HL-60 (cell line): ENCODE data around the genes TALDO1, PNPLA2 and AP2A2.

DNA sequence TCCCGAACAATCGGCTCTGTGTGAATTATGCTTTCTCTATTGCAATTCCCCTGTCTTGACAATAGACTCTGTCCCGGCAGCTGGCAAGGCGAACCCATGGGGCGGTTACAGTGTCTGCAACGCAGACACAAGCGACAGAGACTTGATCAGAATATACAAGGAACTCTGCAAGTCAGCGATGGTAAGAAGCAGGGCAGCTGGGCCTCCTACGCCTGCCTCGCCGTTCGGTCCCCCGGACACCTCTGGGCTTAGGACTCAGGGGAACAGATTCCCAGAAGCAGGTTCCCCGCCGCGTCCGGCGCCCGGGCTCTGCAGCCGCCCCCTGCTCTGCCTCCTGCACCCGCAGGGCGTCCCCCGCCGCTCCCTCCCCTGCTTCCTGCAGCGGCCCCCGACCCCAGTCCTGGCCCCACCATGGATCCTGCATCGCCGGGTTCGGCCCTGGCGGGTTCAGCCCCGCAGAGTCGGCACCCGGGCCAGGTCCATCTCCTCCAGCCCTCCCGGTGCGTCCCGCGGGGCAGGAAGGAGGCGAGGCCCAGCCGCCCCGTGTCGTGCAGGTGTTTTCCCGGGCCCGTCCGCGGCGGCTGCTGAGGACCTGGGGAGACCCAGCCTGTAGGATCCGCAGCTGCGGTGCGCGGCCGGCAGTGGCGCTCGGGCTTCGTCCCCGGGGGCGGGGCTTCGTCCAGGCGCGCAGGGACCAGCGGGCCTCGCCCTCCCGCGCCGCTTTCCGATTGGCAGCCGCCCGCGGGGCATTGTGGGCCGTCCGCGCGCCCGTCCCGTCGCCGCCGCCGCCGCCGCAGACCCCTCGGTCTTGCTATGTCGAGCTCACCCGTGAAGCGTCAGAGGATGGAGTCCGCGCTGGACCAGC, at the start of gene TALDO1:
Gene TALDO1 (plus strand): TSS at position 796 of the 865 bp plus-strand sequence.
- RRBS = 3% methylated on average over 30 of the region's 86 CpGs

DNA sequence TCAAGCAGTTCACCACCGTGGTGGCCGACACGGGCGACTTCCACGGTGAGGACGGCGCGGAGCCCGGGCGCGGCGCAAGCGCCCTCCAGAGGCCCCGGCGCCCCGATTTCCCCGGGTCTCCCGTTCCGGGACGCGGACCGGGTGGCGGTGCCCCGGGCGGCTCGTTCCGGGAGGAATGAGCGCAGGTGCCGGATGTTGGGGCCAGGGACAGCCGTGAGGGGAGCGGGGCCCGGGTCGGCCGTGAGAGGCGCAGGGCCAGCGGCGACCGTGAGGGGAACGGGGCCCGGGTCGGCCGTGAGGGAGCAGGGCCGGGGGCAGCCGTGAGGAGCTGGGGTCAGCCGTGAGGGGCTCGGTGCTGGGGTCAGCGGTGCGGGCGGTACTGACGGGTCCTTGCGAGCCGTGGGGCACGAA, 275 bp downstream of the TALDO1 start:
- RRBS = 2% methylated on average over 16 of the region's 53 CpGs

DNA sequence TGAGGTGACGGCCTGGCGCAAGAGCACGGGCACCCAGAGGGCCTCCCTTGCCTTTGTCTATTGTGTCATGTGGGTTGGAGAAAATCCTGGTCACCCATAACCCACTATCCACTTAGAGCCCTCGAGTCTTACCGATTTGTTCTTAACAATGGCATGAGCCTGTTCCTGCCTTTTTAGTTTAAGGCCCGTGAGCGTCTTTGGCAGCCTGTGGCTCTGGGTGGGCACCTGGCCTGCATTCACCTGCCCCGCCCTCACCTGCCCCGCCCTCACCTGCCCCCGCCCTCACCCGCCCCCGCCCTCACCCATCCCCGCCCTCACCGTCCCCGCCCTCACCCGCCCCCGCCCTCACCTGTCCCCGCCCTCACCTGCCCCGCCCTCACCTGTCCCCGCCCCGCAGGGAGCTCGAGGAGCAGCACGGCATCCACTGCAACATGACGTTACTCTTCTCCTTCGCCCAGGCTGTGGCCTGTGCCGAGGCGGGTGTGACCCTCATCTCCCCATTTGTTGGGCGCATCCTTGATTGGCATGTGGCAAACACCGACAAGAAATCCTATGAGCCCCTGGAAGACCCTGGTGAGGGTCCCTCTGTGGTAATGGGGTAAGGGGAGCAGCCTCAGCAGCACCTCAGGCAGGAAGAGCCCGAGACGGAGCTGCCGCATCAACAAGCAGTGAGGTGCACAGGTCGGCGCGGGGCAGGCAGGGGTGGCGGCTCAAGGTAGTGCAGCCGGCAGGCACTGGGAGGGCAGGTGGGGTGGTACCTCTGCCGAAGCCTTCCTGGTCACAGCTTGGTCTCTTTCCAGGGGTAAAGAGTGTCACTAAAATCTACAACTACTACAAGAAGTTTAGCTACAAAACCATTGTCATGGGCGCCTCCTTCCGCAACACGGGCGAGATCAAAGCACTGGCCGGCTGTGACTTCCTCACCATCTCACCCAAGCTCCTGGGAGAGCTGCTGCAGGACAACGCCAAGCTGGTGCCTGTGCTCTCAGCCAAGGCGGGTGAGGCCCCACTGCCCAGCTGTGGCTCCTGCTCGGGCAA, 14.0 kb downstream of the GATD1 start:
- RRBS = no CpG with 5 or more reads among the region's 46 CpGs

- RRBS = 34% methylated on average over 14 of the region's 34 CpGs
Observed at GRCh38 chr11:789314-790004, 431 bp downstream of the CEND1 start.

GRCh38 chr11:796774-797034, 1.4 kb downstream of the SLC25A22 start:
- RRBS = no CpG with 5 or more reads among the region's 7 CpGs

GRCh38 chr11:810172-810599, 419 bp downstream of the RPLP2 start:
- RRBS = 4% methylated on average over 10 of the region's 38 CpGs

DNA sequence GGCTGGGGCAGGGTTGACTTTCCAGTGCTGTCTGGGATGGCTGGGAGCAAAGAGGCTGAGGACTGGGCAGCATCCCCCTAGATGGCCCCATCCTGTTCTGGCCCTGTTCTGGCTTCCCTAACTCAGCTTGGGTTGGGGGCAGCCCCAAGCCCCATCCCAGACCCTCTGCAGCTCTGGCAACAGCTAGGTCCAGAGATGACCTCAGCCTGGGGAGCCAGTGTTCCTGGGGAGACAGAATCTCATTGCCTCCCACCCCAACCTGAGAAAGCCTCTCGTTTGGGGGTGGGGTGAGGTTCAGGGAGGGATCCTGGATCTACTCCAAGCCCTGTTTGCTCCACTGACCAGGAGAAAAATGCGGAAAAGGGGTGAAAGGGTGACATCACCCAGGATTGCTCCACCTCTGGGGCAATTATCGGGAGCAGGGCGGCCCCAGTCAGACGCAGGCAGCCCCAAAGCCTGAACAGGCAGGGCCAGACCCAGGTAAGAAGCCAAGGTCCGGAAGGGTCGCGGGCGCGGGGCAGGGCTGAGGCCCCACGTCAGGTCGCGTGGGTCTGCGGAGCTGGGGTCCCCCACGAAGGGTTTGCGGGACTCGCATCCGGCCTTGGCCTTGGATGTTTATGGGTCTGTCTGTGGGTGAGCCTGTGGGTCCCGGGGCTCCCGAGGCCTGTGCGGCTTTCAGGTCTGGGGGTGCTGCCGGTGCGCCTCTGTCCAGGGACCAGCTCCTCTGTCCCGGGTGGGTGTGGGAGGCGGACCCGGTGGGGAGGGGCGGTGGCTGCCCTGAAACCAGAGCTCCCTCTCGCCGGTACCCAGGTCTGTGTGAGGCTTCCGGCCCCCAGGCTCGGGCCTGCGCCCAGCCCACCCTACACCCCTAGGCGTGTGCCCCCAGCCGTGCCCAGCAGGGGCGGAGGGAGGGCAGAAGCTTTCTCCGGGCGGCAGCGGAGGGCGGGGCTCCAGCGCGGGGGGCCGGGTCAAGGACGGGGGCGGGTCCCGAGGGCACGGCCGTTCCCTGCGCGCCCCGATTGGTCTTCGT, at the start of gene PNPLA2:
Gene PNPLA2 (plus strand): TSS at position 436 of the 1,030 bp plus-strand sequence.
- RRBS = 7% methylated on average over 38 of the region's 51 CpGs

GRCh38 chr11:819509-820430, 1.1 kb downstream of the PNPLA2 start:
- RRBS = 4% methylated on average over 30 of the region's 103 CpGs

DNA sequence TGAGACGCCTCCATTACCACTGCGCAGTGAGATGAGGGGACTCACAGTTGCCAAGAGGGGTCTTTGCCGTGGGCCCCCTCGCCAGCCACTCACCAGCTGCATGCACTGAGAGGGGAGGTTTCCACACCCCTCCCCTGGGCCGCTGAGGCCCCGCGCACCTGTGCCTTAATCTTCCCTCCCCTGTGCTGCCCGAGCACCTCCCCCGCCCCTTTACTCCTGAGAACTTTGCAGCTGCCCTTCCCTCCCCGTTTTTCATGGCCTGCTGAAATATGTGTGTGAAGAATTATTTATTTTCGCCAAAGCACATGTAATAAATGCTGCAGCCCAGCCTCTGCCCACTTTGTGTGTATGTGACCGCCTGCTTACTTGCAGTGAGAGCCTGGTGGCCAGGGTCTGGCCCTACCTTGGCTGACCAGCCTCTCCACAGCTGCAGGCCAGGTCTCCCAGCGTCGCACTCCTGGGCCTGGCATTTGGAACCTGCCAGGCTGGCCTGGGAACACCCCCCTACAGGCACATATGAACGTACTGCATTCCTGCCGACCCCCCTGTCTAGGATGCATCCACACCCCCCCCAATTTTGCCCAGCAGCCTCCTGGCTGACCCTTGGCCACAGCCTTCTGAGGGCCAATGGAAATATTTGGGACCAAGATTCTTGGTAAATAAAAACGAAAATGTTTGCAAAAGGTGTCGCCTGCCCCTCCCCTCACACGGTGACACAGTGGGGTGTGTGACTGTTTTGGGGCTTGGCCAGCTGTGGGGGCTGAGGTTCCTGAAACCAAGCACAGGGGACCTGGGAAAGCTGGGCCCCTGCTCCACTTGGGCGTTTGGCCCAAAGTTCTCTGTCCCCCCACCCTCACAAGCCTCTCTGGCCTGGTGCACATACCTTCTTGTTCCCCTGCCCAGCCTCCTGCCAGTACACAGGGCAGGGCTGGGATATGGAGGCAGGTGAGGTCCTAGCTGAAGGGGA, 2.5 kb upstream of the CRACR2B start:
- RRBS = no CpG with 5 or more reads among the region's 20 CpGs

DNA sequence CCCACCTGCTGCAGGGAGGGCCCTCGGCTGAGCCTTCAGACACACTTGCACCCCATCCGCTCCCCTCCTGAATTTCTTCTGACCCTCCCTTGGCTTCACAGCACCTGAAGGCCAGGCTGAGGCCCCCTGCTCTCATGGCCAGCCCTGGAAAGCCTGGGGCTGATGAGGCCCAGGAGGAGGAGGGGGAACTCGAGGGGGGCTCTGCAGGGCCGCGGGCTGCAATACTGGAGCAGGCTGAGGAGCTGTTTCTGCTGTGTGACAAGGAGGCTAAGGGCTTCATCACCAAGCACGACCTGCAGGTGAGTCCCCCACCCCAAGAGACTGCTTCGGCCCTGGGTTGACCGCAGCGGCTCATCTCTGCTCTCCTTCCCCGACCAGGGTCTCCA, 748 bp downstream of the CRACR2B start:
- RRBS = no CpG with 5 or more reads among the region's 10 CpGs

DNA sequence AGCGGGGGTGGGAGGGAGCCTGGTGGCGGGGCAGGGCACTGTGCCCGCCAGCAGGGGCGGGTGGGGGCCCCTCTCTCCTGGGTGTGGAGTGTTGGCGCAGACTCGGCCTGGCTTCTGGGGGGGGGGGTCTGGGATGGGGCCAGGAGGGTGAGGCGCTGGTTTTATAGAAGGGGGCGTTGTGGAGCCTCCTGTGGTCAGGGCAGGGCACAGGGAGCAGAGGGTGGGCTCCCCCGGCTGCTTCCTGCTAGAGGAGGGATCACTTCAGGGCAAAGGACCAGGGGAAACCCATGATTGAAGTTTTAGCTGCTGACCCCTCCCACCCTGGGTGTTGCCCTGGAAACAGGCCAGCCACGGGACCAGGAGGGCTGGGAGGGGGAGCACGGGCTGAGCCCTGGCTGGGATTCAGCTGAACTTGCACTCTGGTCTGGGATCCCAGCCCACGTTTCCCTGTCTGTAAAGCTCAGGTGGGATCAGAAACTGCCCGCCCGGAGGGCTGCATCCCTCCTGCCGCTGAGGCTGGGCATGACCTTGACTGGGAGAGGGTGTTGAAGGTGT, 2.0 kb downstream of the TSPAN4 start:
- RRBS = no CpG with 5 or more reads among the region's 15 CpGs

- RRBS = 53% methylated on average over 10 of the region's 21 CpGs
Observed at GRCh38 chr11:862470-862913, 19.8 kb downstream of the TSPAN4 start.

DNA sequence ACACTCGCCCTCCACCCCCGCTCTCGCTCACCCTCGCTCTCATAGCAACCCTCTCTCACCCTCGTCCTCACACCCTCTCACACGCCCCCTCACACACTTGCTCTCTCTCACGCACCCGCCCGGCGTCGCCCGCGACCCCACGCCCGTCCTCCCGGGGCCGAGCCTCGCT, 200 bp downstream of the CHID1 start:
- RRBS = no CpG with 5 or more reads among the region's 18 CpGs

DNA sequence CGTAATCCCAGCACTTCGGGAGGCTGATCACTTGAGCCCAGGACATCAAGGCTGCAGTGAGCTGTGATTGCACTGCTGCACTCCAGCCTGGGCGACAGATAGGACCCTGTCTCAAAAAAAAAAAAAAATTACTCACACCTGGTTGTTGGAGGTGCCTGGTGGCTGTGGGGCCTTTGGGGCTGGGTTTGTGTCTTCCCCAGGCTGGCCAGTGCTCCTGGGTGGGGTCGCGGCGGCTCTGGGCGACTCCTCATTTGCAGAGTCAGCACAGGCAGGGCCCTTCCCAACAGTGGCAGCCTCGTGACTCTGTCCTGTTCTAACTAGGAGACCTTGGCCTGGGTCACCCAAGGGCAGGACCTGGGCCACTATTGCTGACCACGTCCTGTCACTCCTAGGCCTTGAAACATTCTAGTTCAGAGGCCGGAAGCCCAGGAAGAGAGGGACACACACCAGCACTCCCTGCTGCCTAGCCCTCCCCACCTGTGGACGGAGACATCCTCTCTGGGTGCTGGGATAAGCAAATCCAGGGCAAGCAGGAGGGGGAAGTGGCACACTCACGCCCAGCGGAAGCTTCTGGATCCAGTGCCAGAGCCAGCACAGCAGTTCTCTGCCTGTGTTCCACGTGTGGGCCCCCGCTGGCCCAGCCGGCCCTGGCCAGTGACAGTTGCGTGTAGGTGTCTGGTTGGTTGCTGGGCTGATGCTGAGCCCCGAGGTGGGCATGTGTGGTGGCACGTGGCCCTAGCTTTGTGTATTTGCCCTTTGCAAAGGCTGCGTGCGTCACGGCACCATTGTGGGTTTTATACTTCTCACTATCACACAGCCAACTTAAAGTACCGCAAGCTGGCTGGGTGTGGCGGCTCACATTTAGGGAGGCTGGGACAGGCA, 4.2 kb upstream of the CHID1 start:
- RRBS = no CpG with 5 or more reads among the region's 24 CpGs

- RRBS = 3% methylated on average over 76 of the region's 152 CpGs
Observed at GRCh38 chr11:925120-926288, at the start of gene AP2A2. Gene AP2A2 (plus strand): TSS chr11:925870.

- RRBS = no CpG with 5 or more reads among the region's 2 CpGs
Observed at GRCh38 chr11:932604-932928, 6.9 kb downstream of the AP2A2 start.

DNA sequence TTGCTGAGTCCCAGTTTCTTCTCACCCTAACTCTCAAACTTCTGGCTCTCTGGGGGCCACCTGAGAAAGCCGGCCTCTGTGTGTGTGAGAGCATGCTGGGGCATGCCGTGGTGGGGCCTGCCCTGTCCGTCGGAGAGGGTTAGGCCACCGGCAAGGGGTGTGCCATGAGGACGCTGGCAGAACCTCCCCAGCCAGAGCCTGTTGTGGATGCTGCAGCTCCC, 43.8 kb downstream of the MUC6 start:
- RRBS = 100% methylated on average over 3 of the region's 6 CpGs

- RRBS = 87% methylated on average over 3 of the region's 34 CpGs
Observed at GRCh38 chr11:1010668-1011409, 25.7 kb downstream of the MUC6 start.

DNA sequence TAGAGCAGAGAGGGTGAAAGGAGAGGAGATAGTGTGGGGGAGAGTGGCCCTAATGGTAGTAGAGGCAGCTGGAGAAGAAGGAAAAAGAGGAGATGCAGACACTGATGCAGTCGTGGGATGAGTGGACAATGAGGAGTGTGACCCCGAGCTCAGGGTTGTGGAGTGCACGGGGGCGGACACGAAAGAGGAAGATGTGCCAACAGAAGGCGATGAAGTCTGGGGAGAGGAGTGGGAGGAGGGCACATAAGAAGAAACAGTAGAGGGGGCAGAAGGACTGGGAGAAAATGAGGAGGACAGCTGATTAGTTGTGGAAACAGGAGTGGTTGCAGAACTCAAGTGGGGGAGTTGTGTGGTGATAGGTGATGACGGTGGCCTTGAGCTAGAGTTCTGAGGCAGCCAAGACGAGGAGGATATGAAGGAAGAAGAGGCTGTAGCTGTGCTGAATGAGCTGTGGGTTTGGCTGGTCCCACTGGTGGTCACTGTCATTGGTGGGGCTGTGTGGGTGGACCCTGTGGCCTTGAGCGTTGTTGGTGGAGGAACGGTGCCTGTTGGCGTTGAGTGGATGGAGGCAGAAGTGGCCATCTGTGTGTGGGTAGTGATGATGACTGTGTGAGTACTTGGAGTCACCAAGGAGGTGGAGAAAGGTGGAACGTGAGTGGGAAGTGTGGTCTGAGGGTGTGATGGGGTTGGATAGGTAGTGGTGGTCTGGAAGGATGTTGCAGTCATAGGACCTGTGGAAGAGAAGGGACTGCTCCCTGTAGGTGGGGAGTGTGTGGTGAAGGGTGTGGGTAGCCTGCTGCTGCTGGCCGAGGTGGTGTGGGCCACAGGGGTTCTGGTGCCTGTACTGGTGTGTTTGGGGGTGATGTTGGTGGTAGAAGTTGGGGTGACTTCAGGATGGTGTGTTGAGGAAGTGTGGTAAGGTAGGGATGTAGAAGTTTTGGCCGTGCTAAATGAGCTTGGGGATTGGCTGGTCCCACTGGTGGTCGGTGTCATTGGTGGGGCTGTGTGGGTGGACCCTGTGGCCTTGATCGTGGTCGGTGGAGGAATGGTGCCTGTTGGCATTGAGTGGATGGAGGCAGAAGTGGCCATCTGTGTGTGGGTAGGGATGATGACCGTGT, 20.0 kb downstream of the MUC6 start:
- RRBS = no CpG with 5 or more reads among the region's 18 CpGs

- RRBS = no CpG with 5 or more reads among the region's 12 CpGs
Observed at GRCh38 chr11:1093721-1094445, 57.4 kb upstream of the MUC6 start.